Osteoblast (primary cell): ENCODE data around the gene ZNF462.

DNA sequence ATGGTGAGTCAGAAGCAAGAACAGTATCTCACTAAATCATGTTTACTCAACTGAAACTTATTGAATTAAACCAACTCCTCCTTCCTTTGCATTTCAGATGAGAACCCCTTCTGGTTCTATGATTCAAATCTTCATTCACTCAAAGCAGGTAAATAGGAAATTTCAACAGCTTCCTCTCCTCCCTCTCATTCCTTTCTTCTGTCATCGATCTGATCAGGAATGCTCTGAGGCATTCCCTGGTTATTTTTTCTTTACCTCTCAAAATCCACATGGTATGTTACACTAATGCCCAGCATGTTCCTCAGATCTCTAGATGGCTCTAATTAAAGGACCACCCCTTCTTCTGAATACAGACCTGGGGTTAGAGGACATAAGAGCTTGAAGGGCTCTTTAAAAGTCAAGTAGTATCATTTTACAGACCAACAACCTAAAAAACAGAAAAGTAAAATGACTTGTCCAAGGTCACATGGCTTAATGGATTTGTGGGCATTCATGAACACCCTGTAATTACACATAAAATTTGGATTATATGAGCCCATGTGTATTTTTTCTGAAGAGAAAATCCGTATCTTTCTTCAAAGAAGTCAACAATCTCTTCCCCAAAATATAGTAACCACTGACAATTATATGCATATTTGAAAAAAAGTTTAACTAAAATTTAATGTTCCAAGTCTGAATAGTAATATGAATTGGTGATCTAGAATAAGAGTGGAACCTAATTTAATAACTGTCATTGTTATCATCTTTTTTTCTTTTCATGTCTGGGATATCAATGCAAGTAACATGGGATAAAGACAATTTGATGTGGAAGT, 8.1 kb downstream of the ABCA1 start:
- CAGE, long polyA plus RNA, result no peak
- RRBS, result no CpG with 5 or more reads among the region's 2 CpGs

DNA sequence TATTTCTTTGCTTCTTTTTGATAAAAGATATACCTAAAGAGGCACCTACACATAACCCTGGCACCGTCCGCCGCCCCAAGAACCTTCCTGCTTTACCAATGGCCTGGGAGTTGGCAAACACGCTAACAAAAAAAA, 1.8 kb downstream of the ABCA1 start:
- CAGE, long polyA plus RNA, result no peak
- RRBS, result no CpG with 5 or more reads among the region's 4 CpGs

- CAGE, long polyA plus RNA, result no peak
- RRBS, result no CpG with 5 or more reads among the region's 8 CpGs
Observed at GRCh38 chr9:105052399-105052840, 124.5 kb upstream of the ABCA1 start.

DNA sequence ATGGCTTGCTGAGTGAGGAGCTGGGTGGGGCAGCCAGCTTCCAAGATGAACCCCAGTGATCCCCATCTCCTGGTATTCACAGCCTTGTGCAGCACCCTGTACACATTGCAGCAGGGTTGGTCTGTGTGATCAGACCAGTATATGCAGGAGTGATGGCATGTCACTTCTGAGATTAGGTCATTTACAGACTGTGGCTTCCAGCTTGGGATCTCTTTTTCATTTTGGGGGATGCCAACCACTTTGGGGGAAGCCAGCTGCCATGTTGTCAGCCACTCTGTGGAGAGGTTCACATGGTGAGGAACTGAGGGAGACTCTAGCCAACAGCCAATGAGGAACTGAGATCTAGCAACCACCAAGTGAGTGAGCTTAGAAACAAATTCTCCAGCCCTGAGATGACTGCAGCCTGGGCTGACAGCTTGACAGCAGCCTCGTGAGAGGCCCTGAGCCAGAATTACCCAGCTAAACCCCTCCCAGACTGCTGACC, 102.9 kb upstream of the SLC44A1 start:
- CAGE, long polyA plus RNA, result no peak
- RRBS, result no CpG with 5 or more reads among the region's 1 CpG

DNA sequence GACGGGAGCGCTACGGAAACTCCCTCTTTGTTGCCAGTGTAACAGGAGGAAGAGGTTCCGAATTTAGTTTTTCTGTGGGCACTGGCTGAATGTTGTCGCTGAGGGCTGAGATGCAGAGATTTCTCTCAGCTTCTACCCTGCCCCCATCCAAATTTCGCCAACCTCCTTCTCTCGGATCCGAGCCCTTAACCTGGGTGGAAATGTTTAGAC, 1.1 kb downstream of the SLC44A1 start:
- CAGE, long polyA plus RNA, result no peak
- RRBS, result no CpG with 5 or more reads among the region's 8 CpGs

- CAGE, long polyA plus RNA, result no peak
Observed at GRCh38 chr9:105329750-105330025, 85.2 kb downstream of the SLC44A1 start.

GRCh38 chr9:105713219-105713873, 19.0 kb downstream of the TMEM38B start:
- CAGE, long polyA plus RNA, result no peak
- RRBS, result no CpG with 5 or more reads among the region's 12 CpGs

GRCh38 chr9:105911396-105911904, 217.1 kb downstream of the TMEM38B start:
- CAGE, long polyA plus RNA, result no peak
- RRBS, result no CpG with 5 or more reads among the region's 3 CpGs

DNA sequence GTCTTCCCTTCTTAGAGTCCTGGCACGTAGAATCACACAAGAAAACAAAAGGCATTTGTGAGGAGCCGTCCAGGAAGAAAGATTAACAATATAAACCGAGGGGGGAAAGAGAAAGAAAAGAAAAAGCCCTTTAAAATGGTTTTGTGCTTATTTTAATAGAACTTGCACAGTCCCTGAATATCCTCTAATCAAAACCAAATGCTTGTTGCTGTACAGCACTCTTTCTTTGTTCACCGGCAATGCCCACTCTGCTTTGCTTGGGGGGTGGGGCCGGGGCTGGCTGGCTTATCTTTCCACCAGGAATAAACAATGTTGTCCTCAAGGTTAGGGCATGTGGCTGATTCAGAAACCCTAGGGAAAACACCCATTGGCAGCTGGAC, 575.7 kb upstream of the ZNF462 start:
- CAGE, long polyA plus RNA, result no peak
- RRBS, result no CpG with 5 or more reads among the region's 5 CpGs

DNA sequence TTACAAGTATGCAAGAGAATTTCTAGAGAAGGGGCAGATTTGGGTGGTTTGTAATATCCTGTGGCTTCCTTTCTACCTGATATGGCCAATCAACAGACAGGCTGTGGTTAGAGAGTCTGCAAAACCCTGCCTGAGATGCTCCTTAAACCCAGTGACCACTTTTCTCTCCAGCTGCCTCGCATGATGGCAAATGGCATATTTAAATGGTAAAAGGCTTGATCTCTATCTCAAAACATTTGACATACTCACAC, 550.0 kb upstream of the ZNF462 start:
- CAGE, long polyA plus RNA, result no peak
- RRBS, result no CpG with 5 or more reads among the region's 1 CpG

DNA sequence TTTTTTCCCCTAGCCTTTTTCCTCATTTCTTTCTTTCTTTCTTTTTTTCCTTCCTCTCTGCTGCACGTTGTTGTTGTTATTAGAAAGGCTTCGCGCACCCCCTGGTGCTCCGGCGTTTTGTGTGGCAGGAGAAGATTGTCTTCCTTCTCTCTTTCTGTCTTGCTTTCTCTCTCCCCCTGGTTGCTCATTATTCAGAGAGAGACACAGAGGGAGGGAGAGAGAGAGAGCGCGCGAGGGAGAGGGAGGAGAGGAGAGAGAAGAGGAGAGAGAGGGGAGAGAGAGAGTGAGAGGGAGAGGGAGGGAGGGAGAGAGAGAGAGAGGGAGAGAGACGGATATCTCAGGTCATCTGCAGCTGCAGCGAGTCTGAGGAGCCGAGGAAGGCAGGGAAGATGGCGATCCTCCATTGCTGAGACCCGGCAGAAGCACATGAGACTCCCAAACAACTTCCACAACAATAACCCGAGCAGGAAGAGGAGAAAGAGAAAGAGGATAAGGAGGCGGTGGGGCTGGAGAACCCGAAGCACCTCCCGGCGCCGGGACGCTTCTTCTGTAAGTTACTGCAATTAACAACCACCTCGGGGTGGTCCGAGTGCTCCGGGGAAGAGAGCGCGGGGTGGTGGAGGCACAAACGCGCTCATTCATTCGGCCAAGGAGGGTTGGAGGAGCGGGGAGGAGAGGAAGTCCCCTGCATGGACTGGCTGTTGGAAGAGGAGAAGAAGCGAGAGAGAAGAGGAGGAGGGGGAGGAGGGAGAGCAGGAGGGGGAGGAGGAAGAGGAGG, at the start of gene ZNF462:
Gene ZNF462 (plus strand): TSS at position 360 of the 778 bp plus-strand sequence.
- CAGE, long polyA plus RNA, result no peak
- RRBS, result 4% methylated on average over 9 of the region's 30 CpGs

GRCh38 chr9:107176829-107177196, 106.3 kb upstream of the RAD23B start:
- CAGE, long polyA plus RNA, result no peak
- RRBS, result no CpG with 5 or more reads among the region's 3 CpGs

GRCh38 chr9:107299912-107300316, 16.8 kb downstream of the RAD23B start:
- CAGE, long polyA plus RNA, result no peak

DNA sequence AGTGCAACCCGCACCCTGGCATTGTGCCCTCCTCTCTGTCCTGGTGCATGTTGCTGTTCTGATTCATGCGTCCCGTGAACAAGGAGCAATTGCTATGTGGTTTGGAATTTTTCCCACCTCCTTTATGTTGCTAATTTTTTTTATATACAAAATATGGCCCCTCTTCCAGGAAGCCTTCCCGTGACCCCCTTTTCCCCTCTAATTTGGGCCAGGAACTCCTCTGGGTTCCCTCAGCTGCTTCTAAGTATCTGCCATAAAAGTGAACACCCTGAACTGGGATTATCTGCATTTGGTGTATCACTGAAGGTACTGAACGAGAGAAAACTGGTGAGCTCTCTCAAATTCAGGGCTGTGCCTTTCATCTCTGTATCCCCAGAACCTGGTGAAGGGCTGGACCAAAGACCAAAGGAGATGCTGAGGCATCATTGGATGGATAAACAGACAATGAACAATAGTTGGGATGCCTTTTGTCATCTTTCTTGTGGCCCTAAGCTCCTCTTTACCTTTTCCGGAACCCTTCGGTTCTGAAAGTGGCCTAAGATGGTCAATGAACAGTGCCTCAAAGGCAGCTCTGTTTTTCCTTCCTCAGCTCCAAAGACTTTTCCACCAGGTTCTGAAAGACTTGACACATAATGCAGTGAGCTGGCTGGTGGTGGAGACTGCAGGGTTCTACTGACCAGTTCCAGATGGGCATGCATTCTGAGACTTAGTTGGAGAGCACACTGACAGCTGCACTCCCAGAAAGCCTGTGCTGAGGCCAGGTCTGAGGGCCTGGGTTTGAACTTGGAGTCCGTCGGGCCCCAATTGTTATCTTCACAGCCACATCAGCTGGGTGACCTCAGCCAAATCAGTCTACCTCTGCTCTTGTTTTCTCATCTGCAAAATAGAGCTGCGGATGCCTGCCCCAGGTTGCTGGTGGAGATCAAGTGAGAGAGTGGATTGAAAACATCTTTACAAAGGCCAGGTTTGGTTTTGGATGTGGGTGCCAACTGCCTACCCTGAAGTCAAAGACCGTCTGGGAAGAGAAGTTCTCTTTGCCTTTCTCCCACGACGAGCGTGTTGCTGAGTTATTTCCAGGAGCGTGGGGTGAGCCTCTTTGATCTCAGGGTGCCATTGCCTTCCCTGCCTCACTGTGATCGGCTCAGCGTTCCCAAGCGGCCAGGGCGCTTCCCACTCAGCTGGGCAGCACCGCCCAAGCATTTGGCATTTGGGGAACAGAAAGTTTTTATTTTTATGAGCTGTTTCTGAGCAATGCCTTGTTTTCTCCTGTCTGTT, 54.5 kb downstream of the RAD23B start:
- CAGE, long polyA plus RNA, result no peak
- RRBS, result no CpG with 5 or more reads among the region's 20 CpGs

GRCh38 chr9:107548193-107549048, 58.9 kb upstream of the KLF4 start:
- CAGE, long polyA plus RNA, result no peak
- RRBS, result no CpG with 5 or more reads among the region's 10 CpGs

GRCh38 chr9:107615604-107615897, 126.0 kb upstream of the KLF4 start:
- CAGE, long polyA plus RNA, result no peak

DNA sequence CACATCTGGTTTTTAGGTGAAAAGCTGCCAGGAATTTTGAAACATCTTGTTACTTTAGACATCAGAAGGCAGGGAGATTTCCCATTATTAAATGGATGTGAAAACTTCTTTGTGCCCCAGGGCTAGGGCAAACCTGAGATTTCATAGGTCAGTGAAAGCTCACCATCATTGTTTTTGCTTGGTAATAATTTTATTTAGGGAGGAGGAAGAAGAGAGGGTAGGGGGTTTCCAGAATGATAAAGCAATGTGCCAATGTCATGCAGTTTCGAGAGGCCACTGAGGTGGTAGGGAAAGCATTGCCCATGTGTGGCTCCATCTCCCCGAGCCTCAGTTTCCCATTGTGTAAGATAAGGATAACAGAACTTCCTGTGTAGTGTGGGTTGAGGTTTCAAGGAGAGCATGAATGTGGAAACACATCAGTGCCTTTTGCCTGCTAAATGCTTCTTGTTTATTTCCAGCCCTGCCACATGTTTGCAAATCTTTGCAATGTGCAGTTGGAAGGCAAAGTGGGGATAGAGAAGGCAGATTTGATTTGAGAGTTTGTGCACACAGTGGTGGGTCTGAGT, 147.3 kb upstream of the KLF4 start:
- CAGE, long polyA plus RNA, result no peak
- RRBS, result no CpG with 5 or more reads among the region's 2 CpGs

GRCh38 chr9:107818451-107818902, 328.9 kb upstream of the KLF4 start:
- CAGE, long polyA plus RNA, result no peak
- RRBS, result no CpG with 5 or more reads among the region's 9 CpGs

- CAGE, long polyA plus RNA, result no peak
- RRBS, result no CpG with 5 or more reads among the region's 18 CpGs
Observed at GRCh38 chr9:108150627-108151396, 661.2 kb upstream of the KLF4 start.

DNA sequence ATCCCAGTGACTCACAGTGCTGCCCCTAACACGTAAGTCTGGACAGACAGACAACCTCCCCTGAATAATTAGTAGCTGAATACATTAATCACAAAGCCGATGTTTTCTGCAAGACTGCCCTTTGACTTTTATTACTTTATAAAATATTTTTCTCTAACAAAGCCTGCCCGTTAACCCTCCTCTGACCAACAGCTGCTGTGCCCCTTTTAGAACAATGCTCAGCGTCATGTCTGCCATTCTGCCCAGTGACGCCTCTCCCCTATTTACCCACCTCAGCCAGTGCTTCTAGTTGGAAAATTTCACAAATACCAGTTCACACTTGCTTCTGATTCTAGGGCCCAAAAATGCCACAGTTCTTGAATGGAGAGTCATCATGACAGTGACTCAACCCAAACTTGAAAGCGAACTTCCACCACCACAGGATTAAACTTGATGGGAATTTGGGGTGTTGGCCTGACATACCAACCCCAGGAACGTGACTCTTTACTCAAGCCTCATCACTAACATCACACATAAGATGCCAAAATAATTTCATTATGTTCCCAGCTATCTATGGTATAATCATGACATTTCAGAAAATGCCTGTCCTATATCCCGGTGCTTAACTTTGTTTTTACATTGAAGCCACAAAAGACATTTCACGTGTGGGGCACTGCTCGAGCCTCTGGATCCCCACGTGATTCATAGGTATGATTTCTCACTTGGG, 221.1 kb downstream of the ACTL7B start:
- CAGE, long polyA plus RNA, result no peak
- RRBS, result no CpG with 5 or more reads among the region's 11 CpGs